ENCODE data around the genes KIF2A and SHISAL2B.

- PRO-cap, result no peak
Measured at GRCh38 chr5:59466282-59466919, 427.1 kb downstream of the PDE4D start.

GRCh38 chr5:59543842-59544509 lies 349.6 kb downstream of the PDE4D start:
- PRO-cap, result no peak

DNA sequence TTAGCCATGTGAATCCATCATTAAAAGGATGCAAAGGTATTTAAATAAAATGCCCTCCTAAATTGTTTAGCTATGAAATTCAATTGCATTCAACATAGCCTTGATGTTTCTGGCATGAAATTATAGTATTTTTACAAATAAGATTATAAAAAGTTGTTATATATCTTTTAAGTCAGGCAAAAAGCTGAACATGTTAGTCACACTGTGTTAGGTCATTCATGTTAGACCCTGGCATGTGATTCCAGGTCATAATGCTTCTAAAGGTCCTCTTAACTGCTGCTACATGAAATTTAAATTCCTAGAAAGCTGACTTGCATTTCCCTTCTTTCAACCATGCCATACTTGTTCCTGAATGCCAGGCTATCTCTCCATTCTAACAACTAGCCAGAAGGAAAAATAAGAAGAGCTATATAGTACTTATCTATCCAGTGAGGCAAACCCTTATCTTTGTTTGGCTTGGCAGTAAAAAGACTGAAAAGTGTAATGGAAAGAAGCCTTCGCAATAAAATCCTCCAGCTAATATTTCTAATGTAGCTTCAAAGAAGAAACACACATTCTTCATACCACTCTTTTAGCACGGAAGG lies 310.4 kb downstream of the PDE4D start:
- PRO-cap, result no peak

- PRO-cap, result no peak
Measured at GRCh38 chr5:59667680-59668457, 225.7 kb downstream of the PDE4D start.

- PRO-cap, result no peak
Measured at GRCh38 chr5:60196553-60196909, 303.0 kb upstream of the PDE4D start.

DNA sequence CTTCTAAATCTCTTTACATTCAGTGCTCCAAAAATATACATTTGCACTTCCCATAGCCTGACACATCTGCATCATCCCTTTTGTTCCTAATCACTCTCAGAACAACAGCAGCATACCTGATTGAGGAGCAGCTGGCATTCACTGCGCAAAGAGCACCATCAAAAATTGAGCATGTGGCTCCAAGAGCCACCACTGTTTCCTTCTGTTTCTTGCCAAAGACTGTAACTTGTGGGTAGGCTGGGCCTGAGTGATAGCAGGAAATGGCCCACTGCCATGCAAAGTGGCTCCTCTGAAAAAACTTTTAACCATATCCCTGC lies 355.2 kb upstream of the PDE4D start:
- PRO-cap, result no peak

DNA sequence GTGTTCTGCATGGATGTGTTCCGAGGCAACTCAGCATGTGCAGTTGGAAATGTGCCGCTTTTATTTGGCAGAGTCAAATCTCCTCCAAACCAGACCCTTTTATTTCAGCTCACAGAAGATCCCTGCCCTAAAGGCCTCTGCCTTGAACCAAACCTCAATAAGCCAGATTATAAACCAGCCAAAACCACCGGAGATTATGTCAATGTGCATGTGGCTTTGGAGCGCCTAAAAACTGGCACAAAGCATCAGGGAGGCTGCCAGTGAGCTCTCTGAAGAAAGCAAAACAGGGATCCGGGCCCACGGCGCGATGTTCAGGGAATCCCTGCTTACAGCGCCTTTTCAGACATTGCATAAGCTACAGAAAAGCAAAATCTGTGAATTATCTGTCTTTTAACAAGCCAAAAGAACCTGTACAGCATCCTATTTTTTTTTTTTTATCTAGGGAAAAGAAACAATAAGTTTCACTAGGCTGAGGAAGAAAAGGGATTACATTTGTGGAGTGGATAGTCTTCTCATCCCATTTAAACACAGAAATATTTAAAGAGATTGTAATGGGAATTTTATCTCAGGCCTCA lies 360.0 kb downstream of the DEPDC1B start:
- PRO-cap, result no peak

GRCh38 chr5:60540841-60541612 lies 158.9 kb downstream of the DEPDC1B start:
- PRO-cap, result bidirectional peak, plus-strand start at chr5:60541094, minus-strand start at chr5:60541041

GRCh38 chr5:61275805-61276300 lies 56.2 kb upstream of the ZSWIM6 start:
- PRO-cap, result no peak

GRCh38 chr5:61312422-61312970 lies 19.6 kb upstream of the ZSWIM6 start:
- PRO-cap, result unidirectional peak, minus-strand start at chr5:61312522

- PRO-cap, result no peak
Measured at GRCh38 chr5:61330243-61330979, 1.6 kb upstream of the ZSWIM6 start.

DNA sequence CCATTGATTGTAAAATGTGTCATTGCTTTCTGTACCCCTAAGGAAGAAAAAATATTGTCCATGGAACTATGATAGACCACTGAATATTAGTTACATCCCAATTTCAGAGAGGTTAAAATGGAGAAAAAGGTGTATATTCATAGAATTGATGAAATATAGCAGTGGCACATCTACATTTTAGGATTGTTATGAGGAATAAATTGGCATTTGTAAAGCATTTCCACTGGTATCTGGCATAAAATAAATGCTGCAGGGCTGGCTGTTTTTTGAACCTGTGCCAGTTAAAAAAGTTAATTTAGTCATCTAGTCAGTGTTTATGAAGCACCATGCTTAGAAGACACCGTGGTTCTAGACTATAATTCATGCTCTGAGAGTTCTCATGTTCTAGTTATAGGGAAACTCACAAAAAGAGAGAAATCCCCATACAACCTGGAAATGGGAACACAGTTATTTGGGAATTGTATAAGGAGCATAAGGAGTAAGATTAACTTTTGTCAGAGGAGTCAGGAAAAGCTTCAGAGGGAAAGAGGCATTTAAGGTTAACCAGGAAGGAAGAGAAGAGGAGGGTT lies 93.2 kb downstream of the ZSWIM6 start:
- PRO-cap, result no peak

- PRO-cap, result no peak
Measured at GRCh38 chr5:61631176-61631940, 299.3 kb downstream of the ZSWIM6 start.

DNA sequence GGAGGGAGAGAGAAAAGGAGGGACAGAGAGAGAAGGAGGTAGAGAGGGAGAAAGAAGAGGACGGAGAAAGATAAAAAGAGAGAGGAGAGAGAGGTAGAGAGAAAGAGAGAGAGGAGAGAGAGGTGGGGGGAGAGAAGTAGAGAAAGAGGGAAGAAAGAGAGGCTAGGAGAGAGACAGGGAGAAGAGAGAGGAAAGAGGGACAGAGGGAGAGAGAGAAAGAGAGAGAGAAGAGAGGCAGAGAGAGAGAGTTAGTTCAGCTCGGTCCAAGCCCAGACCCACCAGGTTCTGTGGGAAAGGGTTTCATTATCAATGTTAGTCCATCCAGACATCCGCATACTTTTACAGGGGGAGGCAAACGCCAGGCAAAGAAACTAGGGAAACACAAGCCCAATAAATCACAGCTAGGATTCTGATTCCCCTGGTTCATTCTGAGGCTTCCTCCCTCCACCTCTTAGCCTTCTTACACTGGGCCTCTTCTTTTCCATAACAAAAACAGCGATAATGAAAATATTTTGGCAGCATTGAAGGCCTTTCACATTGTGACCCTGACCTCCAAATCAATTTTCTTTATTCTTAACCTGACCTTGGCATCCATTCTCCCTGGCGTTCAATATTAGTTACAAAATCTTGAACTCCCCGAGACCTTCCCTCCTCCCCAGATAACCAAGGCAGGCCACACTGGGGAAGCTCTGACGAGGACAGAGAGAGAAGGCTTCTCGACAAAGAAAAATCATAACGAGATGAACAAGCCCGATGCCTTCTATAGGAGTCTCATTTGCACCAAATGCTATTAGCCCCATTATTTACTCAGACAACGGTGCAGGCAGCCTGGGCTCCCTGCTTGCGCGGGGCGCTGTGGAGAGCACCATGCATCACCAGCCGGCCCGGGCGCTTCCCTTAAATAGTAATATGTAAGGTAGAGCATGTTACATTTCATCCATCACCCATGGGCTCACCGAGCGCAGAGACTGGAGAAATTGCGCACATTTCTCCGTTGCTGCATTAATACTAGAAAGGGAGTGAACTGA lies 399.8 kb downstream of the ZSWIM6 start:
- PRO-cap, result no peak

GRCh38 chr5:62256170-62257081 lies 49.6 kb upstream of the KIF2A start:
- PRO-cap, result no peak

GRCh38 chr5:62305723-62306788 lies at the start of gene KIF2A:
Gene KIF2A (plus strand): TSS chr5:62306206.
- PRO-cap, result bidirectional peak, plus-strand start at chr5:62306251, minus-strand start at chr5:62305871

DNA sequence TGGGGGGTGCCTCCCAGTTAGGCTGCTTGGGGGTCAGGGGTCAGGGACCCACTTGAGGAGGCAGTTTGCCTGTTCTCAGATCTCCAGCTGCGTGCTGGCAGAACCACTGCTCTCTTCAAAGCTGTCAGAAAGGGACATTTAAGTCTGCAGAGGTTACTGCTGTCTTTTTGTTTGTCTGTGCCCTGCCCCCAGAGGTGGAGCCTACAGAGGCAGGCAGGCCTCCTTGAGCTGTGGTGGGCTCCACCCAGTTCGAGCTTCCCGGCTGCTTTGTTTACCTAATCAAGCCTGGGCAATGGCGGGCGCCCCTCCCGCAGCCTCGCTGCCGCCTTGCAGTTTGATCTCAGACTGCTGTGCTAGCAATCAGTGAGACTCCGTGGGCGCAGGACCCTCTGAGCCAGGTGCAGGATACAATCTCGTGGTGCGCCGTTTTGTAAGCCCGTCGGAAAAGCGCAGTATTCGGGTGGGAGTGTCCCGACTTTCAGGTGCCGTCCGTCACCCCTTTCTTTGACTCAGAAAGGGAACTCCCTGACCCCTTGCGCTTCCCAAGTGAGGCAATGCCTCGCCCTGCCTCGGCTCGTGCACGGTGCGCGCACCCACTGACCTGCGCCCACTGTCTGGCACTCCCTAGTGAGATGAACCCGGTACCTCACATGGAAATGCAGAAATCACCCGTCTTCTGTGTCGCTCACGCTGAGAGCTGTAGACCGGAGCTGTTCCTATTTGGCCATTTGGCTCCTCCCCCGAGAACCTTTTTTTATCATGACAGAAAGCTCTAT lies 225.8 kb downstream of the LRRC70 start:
- PRO-cap, result no peak

DNA sequence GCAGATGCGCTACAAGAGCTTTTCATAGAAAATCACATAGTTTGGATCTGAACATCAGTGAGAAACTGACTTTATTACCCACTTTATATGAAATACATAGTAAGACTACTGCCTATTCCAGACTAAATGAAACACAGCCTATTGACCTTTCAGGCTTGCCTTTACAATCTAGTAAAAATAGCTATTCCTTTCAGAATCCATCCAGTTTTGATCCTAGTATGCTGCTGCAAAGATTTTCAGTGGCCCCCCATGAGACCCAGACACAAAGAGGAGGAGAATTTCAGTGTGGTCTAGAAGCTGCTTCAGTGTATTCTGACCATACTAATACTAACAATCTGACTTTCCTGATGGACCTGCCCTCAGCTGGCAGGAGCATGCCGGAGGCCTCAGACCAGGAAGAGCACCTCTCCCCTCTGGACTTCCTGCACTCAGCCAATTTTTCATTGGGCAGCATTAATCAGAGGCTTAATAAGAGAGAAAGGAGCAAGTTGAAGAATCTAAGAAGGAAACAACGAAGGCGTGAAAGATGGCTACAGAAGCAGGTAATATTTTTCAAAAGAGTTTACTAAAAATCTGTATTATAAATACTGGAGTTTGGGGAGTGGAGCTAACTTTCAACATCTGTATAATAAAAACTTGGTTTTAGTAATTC lies 48.5 kb downstream of the RNF180 start:
- PRO-cap, result no peak

GRCh38 chr5:64690019-64690917 lies at the start of gene SHISAL2B:
Gene SHISAL2B (plus strand): TSS chr5:64690503.
- PRO-cap, result no peak

GRCh38 chr5:64690918-64691442 lies 677 bp downstream of the SHISAL2B start:
- PRO-cap, result no peak

Measured in osteocyte (in vitro differentiated cells).